HT1080 (cell line): ENCODE measurements around the genes CXCL14, LECT2, WNT8A and CDC23.

DNA sequence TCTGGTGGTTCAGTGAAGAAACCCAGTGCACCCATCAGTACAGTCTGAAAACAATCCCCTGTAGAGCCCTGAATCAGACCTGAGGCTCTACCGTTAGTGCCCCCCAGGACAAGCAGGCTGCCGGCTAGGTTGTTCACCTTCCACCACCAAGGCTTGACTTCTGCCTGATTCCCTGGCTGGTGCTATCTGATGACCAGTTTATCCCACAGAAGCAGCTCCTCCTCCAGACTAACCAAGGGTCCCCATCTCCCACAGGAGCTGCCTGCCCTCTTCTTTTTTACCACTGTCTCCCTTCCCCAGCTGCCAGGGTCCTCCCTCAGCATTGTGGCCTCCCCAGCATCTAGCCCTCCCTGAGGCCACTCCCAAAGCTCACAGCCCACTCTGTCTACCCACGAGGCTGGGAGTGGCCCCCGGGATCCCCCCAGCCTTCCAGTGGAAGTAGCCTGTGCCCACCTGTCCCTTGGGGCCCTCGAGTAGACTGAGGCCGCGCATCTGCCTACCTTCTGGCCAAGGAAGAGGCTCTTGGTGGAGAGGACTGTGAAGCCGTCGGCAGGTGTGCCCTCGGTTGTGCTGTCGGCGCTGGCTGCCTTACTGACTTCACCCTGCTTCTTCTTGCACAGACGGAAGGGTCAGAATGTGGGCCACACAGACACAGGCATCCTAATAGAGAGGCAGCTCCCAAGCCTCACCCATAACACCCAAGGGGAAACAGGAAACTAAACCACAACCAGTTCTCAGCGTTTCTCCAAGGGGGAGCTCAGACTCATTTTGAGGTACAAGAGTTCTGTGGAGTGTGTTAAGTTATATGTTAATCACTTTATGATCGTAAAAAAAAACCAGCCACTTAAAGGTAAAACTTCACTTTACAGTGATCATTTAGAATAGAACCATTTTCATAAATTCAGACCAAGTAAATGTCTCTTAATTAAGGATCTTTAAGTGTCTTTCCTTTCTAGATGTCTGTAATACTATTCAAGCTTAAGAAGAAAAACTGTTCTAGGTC, 38.7 kb downstream of the MACROH2A1 start:
RAMPAGE:
- cytosol, long total RNA: no peak
- long total RNA: no peak
- nucleus, long total RNA: no peak

RAMPAGE:
- cytosol, long total RNA: no peak
- long total RNA: no peak
- nucleus, long total RNA: no peak
Measured at GRCh38 chr5:135578589-135579320, at the start of gene CXCL14. TSS of gene CXCL14 (minus strand) at chr5:135578991.

RAMPAGE:
- cytosol, long total RNA: no peak
- long total RNA: no peak
- nucleus, long total RNA: no peak
Measured at GRCh38 chr5:135901623-135901911, 5.9 kb upstream of the IL9 start.

DNA sequence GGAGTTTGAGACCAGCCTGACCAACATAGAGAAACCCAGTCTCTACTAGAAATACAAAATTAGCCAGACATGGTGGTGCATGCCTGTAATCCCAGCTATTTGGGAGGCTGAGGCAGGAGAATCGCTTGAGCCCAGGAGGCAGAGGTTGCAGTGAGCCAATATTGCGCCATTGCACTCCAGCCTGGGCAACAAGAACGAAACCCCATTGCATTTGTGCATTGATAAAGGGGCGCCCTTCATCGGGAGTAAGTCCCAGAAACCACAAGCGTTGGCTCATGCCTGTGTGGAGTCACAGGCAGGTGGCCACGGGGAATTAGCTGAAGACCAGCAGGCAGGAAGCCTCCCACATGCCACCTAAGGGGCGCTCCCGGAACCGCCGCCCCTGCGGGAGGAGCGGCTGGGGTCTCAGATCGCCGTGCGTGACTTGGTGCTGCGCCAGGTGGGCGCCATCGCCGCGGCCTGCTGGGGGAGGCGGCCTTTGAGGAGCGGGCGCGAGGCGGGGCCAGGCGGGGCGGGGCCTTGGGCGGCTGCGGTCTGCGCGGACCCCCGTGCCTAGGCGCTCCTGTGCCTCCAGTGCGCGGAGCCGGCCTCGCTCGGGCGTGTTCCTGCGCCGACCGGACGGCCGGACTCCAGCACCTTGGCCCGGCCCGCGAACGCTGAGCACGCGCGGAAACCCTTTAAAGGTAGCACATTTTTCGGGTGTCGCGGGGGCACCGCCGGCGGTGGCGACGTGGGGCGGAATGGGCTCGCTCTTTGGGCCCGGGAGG, 24.8 kb downstream of the LECT2 start:
RAMPAGE:
- cytosol, long total RNA: no peak
- long total RNA: no peak
- nucleus, long total RNA: no peak

RAMPAGE:
- cytosol, long total RNA: no peak
- long total RNA: no peak
- nucleus, long total RNA: no peak
Measured at GRCh38 chr5:135954723-135955443, at the start of gene LECT2. TSS of gene LECT2 (minus strand) at chr5:135954983.

RAMPAGE:
- cytosol, long total RNA: no peak
- long total RNA: no peak
- nucleus, long total RNA: no peak
Measured at GRCh38 chr5:136059040-136059375, 30.2 kb downstream of the TGFBI start.

GRCh38 chr5:136060717-136061089, 31.9 kb downstream of the TGFBI start:
RAMPAGE:
- cytosol, long total RNA: no peak
- long total RNA: no peak
- nucleus, long total RNA: no peak

RAMPAGE:
- cytosol, long total RNA: no peak
- long total RNA: no peak
- nucleus, long total RNA: no peak
Measured at GRCh38 chr5:136191392-136192858, 1.0 kb downstream of the SMIM32 start.

DNA sequence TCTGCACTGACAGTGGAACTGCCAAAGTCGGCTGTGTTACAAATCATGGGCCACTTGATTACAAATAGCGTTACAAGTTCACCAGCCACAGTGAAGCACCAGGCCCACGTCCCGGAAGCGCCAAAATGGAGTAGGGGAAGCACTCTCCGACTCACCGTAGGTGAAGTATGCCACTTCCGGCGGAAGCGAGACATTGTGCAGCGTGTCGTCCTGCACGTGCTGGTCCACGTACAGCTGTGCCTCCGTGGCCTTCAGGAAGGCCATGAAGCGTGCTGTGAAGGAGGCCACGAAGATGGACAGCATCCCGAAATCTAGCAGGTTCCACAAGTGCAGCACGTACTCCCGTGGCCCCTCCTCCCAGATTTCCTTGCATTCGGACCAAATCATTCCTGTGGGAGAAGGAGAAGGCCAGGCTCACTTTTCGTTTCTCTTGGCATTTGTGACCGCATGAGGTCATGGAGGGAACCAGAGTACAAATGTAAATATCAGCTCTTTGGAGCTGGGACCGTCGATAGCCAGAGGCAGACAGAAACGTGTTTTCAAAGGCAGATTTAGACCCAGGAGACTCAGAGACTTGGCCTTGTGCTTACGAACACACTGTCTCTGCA, 58.6 kb upstream of the SMIM32 start:
RAMPAGE:
- cytosol, long total RNA: no peak
- long total RNA: no peak
- nucleus, long total RNA: no peak

DNA sequence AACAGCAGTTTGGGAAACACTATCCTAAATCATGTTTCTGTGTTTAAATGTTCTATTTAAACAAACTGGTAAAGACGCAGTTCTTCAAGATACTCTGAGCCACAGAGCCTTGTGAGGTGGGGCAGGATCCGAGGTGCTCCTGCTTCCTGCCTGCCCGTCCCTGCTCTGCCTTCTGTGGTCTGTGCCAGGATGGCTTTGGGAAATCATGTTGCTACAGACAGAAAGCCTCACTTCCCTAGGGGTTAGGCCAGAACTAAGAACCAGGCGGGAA, 67.5 kb upstream of the SPOCK1 start:
RAMPAGE:
- cytosol, long total RNA: no peak
- long total RNA: no peak
- nucleus, long total RNA: no peak

DNA sequence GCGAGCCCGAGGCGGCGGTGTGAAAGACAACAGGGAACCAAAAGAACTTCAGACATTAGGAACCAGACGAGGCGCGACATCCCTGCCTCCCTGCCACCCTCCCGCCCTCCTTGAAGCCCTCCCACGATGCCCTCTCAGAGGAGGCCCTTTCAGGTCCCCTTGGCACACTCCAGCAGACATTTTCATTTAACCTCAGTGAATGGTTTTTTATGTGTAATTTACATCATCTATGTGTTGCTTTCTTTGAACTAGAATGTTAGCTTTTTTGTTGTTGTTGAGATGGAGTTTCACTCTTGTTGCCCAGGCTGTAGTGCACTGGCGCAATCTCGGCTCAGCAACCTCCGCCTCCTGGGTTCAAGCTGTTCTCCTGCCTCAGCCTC, 1.0 kb upstream of the HNRNPA0 start:
RAMPAGE:
- cytosol, long total RNA: no peak
- long total RNA: no peak
- nucleus, long total RNA: no peak

GRCh38 chr5:138083680-138084126, at the start of gene WNT8A:
TSS of gene WNT8A (plus strand) at chr5:138084033.
RAMPAGE:
- cytosol, long total RNA: no peak
- long total RNA: no peak
- nucleus, long total RNA: no peak

DNA sequence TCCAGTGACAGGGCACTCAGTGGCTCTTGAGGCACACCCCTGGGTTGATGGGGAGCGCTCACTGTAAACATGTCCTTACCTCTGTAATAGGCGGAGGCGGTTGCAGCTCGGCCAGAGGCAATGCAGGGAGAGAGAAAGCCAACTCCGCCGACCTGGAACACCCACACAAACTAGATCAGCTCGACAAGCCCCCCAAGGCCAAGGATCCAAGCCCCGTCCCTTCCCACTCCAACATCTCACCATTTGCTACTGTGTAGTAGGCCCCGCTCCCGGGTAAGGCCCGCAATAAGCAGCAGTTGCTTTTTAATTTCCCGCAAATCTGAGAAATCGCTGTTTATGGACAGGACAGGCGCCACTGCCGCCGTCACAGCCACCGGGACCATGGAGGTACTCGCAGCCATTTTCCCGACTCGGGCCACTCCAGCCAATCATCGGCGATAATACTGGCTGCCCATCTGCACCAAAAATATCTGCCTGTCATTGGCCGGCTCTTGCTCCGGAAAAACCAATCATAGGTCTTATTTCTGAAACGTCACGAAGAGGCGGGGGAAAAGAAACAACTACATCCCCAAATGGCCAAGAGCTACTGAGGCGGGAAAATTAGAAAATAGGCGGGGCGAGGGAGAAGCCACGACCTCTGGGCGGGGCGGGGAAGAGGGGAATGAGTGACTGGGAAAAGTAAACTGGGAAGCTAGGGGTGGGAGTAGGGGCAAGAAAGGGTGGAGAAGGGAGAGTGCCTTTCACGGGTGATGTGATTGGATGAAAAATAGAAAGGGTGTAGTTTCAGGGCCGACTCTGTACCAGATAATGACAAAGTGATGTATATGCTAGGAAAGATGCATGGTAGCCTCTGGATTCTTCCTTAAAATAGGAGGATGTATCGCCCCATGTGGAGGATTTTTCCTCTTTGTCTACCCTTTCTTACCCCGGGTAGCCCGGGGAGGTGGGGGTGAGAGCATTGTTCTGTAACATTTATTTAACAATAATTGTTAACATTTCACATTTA, at the start of gene CDC23:
CDC23 (minus strand) TSS at position 412 of the 1,006 bp plus-strand sequence.
RAMPAGE:
- cytosol, long total RNA: start-site peak on the minus strand centred at position 414 of the sequence, 7 bp wide, 499 and 557 reads in 2 replicates
- long total RNA: start-site peak on the minus strand centred at position 417 of the sequence, 11 bp wide, 433 reads
- nucleus, long total RNA: no peak

GRCh38 chr5:138230295-138230679, 17.2 kb upstream of the CDC23 start:
RAMPAGE:
- cytosol, long total RNA: no peak
- long total RNA: no peak
- nucleus, long total RNA: no peak

DNA sequence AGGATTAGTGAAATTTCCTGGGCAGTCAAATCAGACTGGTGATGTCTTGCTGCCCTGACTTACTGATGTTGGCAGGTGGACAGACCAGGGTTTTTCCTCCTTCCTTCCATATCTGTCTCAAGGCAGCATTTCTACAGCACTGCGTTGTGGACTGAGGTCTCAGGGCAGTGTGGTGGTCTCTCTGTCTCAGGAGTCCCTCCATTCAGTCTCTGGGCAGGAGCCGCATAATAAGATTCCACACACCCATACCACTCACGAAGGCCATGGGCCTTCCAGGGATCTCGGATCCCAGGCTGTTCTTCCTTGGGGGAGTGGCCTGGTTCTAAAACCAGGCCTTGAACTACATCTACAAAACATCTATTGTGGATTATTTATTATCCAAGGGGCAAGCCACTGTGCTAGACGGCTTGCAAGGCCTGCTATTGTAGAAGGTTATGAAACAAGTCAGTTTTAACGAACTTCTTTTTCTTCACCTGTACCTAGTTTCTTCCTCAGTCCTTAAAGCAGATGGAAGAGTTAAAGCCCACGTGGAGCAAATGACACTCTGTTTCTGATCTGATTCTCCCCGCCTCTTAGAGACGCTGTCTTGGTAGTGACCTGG, 895 bp downstream of the GFRA3 start:
RAMPAGE:
- cytosol, long total RNA: no peak
- long total RNA: no peak
- nucleus, long total RNA: no peak

DNA sequence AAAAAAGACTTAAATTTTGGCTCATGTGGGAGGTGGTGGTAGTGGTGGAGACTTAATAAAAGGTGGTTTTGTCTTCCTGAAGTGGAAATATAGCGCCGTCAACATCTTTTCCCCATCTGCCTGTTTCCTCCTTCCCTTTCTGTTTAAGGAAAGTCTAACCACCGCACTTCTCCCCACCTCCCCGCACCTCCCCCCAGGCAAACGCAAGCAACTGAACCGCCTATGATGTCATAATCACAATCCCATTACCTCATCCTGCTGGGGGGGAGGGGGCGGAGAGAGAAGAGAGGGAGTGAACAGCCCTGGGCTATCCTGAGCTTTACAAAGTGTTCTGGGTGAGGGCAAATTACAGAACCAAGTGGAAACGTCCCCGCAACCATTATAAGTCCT, 788 bp upstream of the FAM53C start:
RAMPAGE:
- cytosol, long total RNA: no peak
- long total RNA: no peak
- nucleus, long total RNA: no peak

DNA sequence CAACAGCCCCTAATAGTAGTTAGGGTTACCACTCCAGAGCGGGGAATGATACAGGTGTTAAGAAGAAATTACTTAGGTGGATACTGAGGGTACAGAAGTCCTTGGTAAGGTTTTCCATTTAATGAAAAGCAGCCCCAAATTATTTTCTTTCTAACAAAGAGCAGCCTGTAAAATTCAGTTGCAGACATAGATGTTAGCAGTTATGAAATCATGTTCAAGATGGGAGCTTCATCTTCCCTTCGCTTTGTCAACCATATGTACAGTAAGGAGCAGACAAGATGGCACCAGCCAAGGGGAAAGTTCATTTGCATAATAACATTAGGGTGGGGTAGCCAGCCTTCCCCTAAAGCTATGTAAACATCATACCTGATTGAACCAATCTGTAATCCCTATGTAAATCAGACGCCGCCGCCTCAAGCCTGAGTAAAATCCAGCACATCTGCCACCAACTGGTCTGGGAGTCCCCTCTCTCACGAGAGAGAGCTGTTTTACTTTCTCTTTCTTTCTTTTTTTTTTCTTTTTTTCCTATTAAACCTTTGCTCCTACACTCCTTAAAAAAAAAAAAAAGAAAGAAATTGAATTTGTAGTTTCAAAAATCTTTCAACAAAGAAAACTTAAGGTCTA, 30.9 kb upstream of the REEP2 start:
RAMPAGE:
- cytosol, long total RNA: no peak
- long total RNA: no peak
- nucleus, long total RNA: no peak

GRCh38 chr5:138463503-138464528, 1.5 kb upstream of the EGR1 start:
RAMPAGE:
- cytosol, long total RNA: no peak
- long total RNA: no peak
- nucleus, long total RNA: no peak

GRCh38 chr5:138464529-138465087, 671 bp upstream of the EGR1 start:
RAMPAGE:
- cytosol, long total RNA: no peak
- long total RNA: no peak
- nucleus, long total RNA: no peak

DNA sequence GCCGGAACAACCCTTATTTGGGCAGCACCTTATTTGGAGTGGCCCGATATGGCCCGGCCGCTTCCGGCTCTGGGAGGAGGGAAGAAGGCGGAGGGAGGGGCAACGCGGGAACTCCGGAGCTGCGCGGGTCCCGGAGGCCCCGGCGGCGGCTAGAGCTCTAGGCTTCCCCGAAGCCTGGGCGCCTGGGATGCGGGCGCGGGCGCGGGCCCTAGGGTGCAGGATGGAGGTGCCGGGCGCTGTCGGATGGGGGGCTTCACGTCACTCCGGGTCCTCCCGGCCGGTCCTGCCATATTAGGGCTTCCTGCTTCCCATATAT, 233 bp upstream of the EGR1 start:
RAMPAGE:
- cytosol, long total RNA: no peak
- long total RNA: no peak
- nucleus, long total RNA: no peak